Pericardium fibroblast (primary cell): Measurements from ENCODE around the genes C16orf90 and TRAP1.

DNA sequence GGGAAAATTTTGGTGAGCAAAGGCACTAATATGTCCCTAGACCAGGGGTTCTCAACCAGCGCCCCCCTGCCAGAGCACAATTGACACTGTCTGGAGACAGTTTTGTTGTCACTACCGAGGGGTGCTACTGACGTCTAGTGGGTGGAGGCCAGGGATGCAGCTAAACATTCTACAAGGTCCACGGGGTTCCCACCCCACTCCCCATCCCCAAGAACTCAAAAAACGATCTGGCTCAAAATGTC is 10.1 kb downstream of the OR2C1 start:
- RAMPAGE, long total RNA, result no peak

DNA sequence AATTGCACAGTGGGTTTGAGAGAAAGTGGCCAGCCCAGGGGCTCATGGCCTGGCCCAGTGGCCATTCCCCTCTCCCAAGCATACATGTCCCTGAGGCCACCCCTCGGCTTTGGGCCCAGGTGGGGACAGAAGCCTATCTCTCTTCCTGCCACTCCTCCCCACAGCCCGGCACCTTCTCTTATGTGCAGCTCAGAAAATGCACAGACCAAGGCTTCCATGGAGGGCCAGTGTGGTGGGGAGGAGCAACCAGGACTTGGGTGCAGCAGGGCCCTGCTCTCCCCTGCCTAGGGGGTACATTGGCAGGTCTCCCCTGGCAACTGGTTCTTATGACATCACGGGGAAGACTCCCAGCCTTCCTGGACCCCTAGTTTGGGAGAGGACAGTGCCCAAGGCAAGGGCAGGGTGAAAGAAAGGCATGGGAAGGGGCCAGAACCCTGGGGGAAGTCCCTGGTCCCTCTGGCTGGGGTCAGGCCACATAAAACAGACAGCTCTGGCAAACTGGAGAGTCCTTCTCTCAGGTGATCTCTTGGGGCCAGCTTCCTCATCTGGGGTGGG is at the start of gene C16orf90:
Gene C16orf90 (minus strand): TSS at position 286 of the 555 bp plus-strand sequence.
- RAMPAGE, long total RNA, result no peak

DNA sequence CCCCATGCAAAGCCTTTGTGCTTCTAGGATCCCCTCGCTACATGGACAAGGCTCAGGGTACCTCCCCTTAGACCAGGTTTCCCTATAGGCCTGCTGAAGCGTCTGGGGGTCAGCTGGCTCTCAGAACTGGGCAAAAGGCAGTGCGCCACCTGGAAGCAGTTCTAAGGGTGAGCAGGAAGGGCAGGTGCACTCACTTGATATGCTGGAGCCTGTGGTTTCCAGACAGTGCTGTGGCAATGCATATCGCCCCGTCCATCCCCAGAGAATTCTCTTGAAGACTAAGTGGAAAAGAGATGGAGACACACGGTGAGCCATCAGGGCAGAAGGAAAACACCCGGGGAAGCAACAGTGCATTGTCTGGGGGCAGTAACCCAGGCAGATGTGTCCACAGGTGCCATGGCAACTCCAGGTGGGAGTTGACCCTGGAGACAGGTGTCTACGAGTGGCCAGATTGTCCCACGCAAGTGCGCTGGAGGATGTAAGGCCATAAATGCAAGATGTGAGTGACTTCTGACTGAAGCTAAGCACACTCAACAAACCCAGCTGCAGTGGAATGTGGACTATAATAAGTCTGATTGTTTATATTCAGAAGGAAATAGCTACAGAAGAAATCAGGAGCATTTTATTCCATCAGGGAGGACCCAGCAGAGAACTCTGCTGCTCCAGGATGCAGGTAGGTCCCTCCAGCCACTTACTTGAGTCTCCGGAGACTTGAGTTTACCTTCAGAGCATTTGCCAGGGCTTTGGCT is 35.0 kb downstream of the NLRC3 start:
- RAMPAGE, long total RNA, result no peak

GRCh38 chr16:3645219-3645796 is 9.2 kb upstream of the DNASE1 start:
- RAMPAGE, long total RNA, result no peak

GRCh38 chr16:3712747-3714049 is 4.1 kb downstream of the TRAP1 start:
- RAMPAGE, long total RNA, result no peak

- RAMPAGE, long total RNA, result no peak
Measured at GRCh38 chr16:3716609-3717762, at the start of gene TRAP1. TRAP1 (minus strand) TSS chr16:3717524.

DNA sequence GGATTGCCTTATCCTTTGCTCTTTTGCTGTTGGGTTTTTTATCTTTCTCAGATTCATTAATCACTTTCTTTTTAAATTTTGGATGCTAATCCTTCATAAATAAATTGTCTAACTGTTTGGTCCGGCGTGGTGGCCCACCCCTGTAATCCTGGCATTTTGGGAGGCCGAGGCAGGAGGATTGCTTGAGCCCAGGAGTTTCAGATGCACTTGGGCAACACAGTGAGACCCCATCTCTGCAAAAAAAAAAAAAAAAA is 10.8 kb upstream of the CREBBP start:
- RAMPAGE, long total RNA, result no peak

GRCh38 chr16:4077106-4077691 is 39.0 kb downstream of the ADCY9 start:
- RAMPAGE, long total RNA, result no peak

- RAMPAGE, long total RNA, result no peak
Measured at GRCh38 chr16:4093422-4093803, 22.8 kb downstream of the ADCY9 start.

GRCh38 chr16:4143346-4143809 is 27.1 kb upstream of the ADCY9 start:
- RAMPAGE, long total RNA, result no peak

DNA sequence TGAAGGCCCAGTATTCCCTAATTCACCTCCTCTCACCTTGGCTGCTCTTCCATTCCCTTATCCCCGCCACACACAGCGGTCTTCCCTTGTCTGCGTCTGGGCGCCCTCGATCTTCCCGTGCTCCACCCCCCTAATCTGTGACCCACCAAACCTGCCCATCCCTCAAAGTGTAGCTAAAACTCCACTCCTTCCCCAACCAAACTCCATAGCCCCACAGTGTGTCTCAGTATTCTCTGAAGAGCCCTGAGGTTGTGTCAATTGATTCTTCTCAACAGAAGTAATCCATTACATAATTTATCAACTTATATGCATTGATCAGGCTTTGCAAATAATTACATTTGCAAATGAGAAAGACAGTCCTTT is 57.1 kb downstream of the SRL start:
- RAMPAGE, long total RNA, result no peak

DNA sequence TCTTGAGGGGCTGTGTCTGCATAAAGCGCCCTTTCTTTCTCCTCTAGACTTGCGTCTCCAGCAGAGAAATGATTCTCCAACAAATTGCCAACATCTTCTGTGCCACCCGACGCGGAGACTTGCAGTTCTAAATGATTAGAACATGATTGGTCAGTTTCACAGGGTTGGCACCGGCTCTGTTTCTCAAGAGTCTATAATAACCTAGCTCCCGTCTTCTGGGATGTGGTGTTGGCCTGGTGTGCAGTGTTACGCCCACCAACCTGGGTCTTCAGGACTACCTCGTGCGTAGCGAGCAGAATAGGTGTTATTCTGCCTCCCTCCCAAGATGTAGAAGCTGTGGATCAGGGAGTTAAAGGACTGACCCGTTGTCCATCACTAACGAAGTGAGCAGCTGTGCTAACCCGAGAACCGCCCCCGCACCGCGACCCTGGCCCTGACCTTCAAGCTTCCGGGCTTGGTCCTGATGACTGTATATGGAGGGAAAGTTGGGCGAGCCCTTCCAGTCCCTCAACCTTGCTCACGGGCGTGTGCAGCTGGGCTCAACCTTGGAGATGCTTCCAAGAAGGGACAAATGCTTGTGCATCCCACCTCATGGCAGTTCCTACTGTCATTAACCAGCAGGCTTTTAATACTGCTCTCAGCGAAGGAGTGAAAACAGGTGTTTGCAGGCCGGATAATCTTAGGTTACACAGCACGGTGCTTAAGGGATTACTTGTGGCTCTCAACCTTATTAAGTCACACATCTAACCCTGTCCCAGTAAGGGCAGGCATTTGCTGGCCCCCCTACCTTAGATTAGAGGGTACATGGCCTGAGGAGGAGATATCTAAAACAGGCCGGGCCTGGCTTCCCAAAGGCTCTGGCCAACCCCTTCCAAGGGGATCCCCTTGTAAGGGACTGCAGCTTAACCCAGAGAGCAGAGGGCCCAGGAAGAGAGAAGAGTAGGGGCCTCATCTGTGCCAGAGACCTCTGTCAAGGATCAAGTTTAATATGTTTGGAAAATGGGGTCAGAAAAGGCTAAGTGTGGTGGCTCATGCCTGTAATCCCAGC is 33.6 kb downstream of the SRL start:
- RAMPAGE, long total RNA, result no peak

DNA sequence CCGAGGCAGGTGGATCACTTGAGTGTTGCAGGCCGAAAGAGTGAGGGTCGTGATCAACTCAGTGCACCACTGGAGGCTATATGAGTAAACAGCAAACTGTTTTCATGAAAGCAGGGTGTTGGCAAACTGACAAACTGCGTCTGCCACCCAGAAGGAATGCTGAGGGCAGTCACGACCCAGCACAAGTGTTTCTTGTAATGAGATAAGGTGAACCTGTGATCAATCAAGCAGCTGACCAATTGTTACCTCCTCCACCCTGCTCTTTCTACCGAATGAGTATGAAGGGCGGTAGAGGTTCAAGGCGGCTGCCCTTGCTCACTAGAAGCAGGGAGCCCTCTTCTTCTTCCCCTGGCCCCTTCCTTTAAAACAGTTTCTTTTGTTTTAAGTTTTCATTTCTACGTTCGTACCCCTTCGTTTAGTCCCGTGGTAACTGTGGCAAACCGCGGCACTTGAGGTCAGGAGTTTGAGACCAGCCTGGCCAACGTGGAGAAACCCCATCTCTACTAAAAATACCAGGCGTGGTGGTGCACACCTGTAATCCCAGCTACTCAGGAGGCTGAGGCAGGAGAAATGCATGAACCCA is 5.7 kb upstream of the SRL start:
- RAMPAGE, long total RNA, result no peak

DNA sequence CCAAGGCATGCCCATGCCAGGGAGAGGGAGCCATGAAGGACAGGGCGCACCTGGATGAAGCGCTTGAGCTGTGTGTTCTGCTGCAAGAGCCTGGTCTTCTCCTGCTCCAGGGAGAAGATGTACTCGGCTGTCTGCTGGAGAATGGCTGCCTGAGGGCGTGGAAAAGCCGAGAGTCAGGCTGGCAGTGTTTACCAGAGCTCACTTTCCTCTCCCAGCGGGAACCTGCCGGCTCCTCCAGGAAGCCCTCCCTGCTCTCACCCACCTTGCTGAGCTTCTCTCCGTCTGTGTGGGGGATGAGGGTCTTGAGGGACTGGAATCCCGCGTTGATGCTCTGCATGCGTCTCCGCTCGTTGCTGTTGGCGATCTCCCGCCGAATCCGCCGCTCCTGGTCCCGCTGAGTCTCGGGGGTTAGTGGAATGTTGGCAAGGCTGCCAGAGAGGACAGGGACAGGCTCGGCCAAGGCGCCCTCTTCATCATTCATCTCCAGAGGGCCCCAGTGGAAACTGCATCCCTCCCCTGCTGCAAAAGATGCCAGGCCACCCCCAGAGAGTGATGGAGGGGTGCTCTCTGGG is 10.5 kb downstream of the TFAP4 start:
- RAMPAGE, long total RNA, result no peak

DNA sequence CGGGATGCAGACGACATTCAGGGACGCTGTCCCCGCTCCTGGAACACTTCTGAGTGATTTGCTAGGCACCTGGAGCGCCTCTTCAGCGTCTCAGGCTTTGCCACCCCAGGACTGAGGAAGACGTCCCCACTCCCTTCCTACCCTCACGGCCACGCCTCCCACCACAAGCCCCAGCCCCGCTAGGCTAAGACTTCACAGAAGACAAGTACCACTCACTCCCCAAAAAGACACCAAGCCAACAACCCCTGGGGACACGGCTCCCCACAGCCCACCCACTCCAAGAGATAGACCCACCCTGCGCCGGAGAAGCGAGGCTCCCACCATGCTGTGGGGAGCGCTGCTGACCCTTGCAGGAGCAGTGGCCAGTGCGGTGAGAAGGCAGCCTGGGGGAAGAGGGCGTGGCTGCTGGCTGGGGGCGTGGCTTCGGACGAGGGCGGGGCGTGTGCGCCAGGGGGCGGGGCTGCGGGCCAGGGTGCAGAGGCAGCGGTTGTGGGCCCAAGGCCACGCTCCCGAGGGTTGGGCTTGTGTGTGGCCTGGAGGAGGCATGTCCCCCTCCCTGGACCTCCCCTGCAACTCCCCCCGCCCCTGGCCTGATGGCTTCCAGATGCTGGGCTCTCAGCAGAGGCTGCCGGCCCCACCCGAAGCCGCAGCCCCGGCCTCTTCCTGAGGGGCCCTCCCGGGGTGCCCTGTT is 9.3 kb downstream of the TFAP4 start:
- RAMPAGE, long total RNA, result no peak

DNA sequence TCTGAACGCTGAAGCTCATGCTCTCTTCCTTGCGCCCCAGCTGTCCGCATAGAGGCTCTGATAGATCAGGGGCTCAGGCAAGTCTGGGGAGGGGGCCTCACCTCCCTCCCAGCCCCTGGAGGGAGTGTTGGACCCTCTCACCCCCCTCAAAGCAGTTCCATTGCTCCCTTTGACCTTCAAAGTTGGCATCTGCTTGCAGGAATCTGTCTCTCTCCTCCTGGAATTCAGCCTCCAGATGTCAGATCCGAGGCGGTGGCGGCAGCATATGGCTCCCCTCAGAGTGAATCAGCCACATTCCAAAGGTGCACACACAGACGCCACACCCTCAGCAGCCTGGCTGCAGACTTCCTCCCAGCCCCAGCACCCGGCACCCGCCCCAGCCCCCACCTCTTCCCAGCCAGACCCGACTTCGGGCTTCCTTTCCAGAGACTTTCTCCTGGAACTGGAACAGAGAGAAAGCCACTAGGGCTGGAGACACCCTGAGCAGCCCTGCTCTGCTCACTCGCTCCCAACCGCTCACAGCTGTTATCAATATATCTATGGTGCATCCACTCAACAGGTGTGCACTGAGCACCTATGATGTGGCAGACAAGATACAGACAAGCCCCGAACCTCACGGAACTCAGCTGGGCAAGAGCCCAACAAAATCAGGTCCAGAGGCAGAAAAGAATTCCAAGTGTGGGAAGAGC is 16.8 kb upstream of the GLIS2 start:
- RAMPAGE, long total RNA, result no peak

GRCh38 chr16:4316601-4317501 is 984 bp downstream of the GLIS2 start:
- RAMPAGE, long total RNA, result no peak

DNA sequence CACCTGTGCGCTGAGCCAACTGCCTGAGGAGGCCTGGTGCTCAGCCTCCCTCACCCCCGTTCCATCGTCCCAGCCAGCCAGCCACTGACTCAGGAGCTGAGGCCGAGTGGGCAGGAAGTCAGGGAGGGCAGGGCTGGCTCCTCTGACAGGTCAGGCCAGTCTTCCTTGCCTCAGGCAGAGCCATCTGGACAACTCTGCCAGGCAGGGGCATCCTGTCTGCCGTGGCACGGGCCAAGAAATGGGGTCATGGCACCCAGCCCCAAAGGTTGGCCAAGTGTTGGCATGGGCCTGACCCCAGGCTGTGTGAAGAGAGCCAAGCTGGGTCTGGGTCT is 2.7 kb upstream of the VASN start:
- RAMPAGE, long total RNA, result no peak

- RAMPAGE, long total RNA, result no peak
Measured at GRCh38 chr16:4377541-4378007, 5.9 kb downstream of the VASN start.

DNA sequence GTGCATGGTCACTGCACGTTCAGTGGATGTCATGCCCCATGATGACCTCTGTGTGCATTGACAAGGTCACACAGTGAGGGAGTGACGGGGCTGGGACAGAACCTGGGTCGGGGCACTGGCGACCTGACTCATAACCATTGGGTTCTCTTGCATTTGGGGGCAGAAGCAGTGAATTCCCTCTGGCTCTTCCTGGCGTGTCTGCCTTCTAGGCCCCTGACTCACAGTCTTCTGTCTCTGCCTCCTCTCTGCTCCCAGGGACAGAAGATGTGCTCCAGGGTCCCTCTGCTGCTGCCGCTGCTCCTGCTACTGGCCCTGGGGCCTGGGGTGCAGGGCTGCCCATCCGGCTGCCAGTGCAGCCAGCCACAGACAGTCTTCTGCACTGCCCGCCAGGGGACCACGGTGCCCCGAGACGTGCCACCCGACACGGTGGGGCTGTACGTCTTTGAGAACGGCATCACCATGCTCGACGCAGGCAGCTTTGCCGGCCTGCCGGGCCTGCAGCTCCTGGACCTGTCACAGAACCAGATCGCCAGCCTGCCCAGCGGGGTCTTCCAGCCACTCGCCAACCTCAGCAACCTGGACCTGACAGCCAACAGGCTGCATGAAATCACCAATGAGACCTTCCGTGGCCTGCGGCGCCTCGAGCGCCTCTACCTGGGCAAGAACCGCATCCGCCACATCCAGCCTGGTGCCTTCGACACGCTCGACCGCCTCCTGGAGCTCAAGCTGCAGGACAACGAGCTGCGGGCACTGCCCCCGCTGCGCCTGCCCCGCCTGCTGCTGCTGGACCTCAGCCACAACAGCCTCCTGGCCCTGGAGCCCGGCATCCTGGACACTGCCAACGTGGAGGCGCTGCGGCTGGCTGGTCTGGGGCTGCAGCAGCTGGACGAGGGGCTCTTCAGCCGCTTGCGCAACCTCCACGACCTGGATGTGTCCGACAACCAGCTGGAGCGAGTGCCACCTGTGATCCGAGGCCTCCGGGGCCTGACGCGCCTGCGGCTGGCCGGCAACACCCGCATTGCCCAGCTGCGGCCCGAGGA is 9.3 kb downstream of the VASN start:
- RAMPAGE, long total RNA, result no peak